ENCODE data around the genes MUC20, SMCO1 and SENP5.

DNA sequence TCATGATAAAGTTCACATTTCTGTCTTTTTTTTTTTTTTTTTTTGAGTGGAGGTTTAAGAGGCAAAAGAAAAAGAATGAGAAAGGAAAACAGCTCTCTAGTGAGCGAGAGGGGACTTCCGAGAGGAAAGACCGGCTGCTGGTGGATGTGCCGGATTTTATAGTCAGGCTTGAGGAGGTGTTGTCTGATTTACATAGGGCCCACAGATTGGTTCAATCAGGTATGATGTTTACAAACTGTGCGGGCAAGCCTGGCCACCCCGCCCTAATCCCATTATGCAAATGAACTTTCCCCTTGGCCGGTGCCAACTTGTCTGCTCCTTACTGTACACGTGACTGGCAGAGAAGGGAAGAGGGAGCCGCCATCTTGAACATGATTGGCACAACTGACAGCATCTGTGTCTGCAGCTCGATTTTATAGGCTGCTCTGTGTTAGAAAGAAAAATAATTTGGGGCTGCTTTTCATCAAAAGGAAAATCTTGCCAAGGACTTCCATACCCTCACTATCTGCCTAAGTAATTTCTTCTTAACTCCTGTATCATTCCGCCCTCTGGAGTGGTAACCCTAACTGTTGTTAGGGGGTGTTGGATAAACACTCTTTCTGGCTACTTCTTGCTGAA, 44.8 kb downstream of the FAM43A start:
- PRO-cap, result no peak
- RRBS, 2 experiments, result no CpG with 5 or more reads among the region's 11 CpGs

- PRO-cap, result no peak
- RRBS, 2 experiments, result no CpG with 5 or more reads among the region's 2 CpGs
Measured at GRCh38 chr3:194871152-194871516, 185.5 kb downstream of the FAM43A start.

DNA sequence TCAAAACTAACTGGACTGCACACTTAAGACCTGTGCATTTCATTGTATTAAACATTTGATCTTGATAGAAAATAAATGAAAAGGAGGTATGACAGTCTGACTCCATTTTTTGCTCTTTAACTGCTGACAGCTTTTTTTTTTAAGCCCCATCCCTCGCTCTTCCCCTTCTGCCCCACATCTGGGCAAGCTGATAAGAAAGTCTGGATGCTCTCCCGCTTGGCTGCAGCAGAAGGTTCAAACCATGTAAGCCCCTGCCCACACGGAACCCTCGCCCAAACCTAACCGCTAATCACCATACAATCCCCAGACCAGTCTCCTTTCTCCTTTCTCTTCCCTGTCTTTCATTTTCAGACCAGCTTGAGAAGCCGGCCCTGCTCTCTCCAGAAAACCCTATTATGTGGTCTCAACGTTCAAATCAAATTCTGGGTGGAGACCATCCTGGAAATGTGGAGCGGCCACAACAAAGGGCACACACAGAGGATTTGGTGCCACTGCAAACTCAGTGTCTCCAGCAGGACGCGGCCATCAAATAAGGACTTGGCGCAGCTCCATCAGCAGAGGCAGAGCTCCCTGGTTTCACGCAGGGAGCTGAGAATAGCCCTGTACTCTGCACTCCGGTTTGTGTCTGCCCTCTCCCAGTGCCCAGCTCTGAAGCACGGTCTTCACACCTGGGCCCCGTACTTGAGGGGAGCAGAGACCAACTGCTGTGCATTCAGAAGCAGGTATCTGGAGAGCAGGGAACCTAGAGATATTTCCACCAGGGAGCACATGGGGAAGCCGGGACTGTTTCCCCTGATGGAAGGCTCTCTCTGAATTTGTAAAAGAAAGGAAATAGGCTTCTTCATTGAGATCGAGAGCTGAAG, 92.7 kb downstream of the XXYLT1 start:
- PRO-cap, result no peak
- RRBS, 2 experiments, result no CpG with 5 or more reads among the region's 17 CpGs

DNA sequence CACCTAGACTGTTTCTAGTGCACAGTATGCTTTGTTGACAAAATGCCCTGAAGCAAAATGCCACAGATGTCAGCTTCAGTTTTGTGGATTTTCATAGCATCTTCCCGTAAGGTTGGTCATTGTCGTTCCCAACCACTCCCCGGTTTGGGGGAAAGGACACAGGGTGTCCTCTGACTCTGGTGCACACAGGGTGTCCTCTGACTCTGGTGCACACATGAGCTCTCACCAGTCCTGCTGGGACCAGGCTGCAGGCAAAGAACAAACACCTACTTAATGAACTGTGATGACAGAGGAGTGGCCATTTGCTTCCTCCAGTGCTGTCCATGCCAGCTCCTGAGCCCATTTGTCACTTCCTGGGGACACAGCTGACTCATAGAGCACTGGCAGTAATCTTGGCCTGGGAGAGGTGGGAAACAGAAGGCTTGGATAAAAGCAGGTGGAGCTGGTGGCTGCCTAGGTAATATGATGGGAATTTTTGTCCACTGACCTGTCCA, 16.8 kb upstream of the PPP1R2 start:
- PRO-cap, result no peak
- RRBS, 2 experiments, result no CpG with 5 or more reads among the region's 3 CpGs

- PRO-cap, result no peak
- RRBS, 2 experiments, result no CpG with 5 or more reads among the region's 14 CpGs
Measured at GRCh38 chr3:195691888-195692924, 28.6 kb upstream of the MUC20 start.

DNA sequence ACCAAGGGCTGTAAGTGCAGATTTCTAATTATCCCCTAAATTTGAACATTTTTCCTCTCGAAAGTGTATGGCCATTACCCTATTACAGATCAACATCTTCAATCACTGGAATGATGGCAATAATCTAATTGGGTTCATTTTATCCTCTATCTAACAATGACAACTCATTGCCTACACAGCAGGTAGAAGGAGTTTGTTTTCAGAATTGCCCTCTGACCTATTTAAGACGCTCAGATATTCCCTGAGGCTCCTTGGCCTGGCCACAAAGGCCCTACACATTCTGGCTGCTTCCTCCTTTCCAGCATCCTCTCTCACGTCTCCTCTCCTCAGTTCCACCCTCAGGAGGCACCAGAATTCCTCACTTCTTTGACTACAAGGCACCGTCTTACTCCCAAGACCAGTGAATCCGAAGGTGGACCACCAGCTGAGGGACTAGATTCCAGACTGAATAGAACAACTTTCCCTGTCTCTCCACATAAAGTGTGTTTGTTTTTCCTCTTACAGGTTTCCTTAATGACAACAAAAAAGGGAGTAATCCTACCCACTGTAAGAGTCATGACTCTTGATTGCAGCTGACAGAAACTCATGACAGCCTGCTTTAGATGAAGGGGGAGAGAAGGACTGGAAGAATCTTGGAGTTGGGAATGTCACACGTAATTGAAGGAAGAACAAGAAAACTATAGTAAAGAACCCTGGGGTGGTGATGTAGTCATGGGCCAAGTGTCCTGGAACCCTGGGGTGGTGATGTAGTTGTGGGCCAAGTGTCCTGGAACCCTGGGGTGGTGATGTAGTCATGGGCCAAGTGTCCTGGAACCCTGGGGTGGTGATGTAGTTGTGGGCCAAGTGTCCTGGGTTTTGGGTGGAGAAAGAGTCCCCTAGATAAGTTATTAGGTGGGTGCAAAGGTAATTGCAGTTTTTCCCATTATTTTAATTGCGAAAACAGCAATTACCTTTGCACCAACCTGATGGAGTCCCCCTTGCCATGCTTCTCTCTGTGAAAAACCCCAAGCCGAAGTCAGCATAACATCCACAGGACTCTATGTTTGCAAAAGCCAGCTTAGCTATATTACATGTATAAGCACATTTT, 21.9 kb upstream of the MUC20 start:
- PRO-cap, result no peak
- RRBS, 2 experiments, result no CpG with 5 or more reads among the region's 8 CpGs

GRCh38 chr3:195720746-195721249, at the start of gene MUC20:
Gene MUC20, plus strand, starts transcription at chr3:195720978.
- PRO-cap, result no peak
- RRBS, 2 experiments, result no CpG with 5 or more reads among the region's 6 CpGs

DNA sequence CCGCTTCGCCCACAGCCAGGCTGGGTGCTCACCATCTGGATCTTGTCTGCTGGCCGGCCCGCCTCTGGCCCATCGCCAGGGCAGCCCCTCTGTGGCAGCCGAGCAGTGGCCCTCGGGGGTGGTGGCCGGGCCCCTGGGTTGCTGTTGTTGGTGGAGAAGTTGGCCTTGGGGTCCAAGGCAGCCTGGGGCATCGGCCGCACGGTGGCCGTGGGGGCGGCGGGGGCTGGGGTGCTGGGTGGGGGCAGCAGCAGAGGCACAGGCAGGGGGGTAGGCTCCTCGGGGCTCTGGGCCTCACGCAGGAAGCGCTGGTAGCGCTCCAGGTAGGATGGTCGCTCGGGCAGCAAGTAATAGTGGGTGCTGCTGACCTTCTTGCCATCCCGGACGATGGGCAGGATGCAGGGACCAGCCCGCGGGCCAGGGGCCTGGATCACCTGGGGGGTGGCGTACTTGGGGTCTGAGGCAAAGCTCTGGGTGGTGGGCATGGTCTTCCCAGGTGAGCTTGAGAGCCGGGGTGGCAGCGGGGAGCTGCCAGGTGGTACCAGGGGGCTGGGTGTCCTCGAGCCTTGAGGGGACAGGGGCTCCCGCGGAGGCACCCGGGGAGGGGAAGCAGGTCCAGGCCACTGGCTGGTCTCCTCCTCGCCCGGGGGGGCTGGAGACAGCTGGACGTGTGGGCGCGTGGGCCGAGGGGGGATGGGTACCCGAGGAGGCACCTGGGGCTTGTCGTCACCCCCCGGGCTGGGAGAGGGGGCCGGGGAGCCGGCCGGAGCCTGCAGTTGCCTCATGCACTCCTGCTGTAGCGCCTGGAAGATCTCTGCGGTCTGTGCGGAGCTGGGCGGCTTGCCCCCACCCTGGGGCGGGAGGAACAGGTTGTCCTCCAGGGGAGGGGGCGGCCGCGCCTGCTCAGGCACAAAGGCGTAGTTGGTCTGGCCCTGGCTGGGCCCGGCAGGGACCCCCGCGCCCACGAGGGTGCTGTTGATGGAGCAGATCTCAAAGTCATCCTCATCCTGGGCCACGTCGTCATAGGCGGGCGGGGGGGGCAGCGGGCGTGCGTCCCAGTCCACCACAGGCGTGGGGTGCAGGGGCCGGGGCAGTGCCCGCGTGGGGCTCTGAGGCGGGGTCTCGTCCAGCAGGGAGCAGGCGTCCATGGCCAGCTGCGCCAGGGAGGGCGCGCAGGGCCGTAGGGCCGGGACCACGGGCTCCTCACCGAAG, 40.6 kb downstream of the TNK2 start:
- PRO-cap, result no peak
- RRBS, 2 experiments, result 94 to 95% methylated on average over 17 to 24 of the region's 77 CpGs

DNA sequence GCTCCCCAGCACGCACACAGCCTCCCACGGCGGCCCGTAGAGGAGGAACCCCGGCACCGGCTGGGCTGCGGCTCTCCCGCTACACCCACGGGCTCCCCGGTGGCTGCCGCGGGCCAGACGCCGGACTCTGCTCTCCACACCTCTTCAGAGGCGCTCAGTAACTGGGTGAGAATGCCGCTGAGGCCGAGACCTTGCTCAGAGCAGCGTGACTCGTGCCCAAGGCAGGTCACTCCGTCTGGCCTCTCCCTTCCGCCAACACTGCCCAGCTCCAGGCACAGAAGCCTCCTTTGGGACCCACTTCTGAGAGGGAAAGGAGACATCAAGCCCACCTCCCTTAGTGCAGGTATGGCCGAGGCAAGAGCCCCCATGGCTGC, 34.3 kb downstream of the TNK2 start:
- PRO-cap, result unidirectional peak, minus-strand start at position 163 of the sequence
- RRBS, 2 experiments, result 21 to 50% methylated on average over 10 of the region's 22 CpGs

DNA sequence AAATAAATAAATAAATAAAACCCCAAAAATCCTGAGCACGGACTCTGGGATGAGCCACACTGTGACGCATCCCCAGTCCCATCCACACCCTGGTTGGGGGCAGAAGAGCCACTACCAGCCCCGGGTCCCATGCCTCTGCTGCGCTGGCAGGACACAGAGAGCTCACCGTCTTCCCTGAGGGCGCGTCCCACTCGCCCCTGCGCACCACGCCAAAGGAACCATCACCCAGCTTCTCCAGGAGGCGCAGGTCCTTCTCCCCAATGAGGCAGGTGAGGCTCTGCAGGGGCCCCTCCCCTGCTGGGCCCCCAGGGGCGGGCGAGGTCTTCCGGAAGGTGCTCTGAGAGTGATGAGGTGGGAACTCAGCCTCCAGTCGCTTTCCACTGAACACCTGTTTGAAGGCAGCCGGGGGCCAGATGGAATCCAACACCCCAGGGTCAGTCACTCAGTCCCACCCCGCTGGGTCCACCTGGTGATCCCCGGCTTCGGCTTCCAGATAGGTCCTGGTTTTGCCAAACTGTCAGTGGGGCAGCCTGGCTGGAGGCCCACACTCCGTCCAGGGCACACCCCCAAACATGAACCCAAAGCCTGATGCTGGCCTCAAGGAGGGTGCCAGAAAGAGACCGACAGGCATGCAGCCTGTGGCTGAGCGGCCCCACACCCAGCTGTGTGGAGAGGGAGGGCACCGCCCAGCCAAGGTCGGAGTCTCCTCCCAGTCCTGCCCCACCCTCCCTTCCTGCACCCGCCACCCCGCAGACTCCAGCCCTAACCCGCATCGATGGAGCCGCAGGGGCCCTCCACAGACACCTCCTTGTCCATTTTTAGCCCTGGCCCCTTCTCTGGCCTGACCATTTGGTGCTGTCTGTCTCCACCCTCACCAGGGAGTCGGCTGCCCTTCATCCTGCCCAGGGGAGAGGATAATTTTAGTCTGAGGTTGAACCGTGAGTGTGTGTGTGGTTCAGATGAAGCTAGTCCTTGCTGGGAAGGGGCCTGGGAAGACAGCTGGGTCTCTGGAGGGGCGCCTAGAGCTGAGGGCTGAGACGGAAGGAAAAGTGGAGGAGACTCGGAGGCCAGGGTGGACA, 23.4 kb downstream of the TNK2 start:
- PRO-cap, result no peak
- RRBS, 2 experiments, result 90 to 94% methylated on average over 5 of the region's 34 CpGs

GRCh38 chr3:195892517-195893404, 15.6 kb downstream of the TNK2 start:
- PRO-cap, result no peak
- RRBS, 2 experiments, result 3 to 9% methylated on average over 5 to 7 of the region's 26 CpGs

GRCh38 chr3:195893660-195894155, 14.6 kb downstream of the TNK2 start:
- PRO-cap, result no peak
- RRBS, 2 experiments, result no CpG with 5 or more reads among the region's 1 CpG

GRCh38 chr3:195908759-195909827, 742 bp upstream of the TNK2 start:
- PRO-cap, result no peak
- RRBS, 2 experiments, result 2 to 3% methylated on average over 69 to 88 of the region's 137 CpGs

- PRO-cap, result no peak
- RRBS, 2 experiments, result no CpG with 5 or more reads among the region's 19 CpGs
Measured at GRCh38 chr3:196054944-196055988, 26.6 kb downstream of the TFRC start.

DNA sequence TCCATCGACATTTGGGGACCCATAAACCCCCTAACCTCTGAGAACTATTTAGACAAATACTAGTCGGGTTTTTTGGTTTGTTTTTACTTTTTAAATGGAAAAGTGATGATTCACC, 1.0 kb downstream of the RNF168 start:
- PRO-cap, result bidirectional peak, plus-strand start outside the sequence, minus-strand start at position 65 of the sequence
- RRBS, 2 experiments, result no CpG with 5 or more reads among the region's 2 CpGs

GRCh38 chr3:196515241-196515464, at the start of gene SMCO1:
Gene SMCO1, minus strand, starts transcription at chr3:196515346.
- PRO-cap, result no peak
- RRBS, 2 experiments, result no CpG with 5 or more reads among the region's 3 CpGs

GRCh38 chr3:196659940-196660956, 20.8 kb downstream of the NRROS start:
- PRO-cap, result no peak
- RRBS, 2 experiments, result 90 to 92% methylated on average over 5 to 8 of the region's 65 CpGs

DNA sequence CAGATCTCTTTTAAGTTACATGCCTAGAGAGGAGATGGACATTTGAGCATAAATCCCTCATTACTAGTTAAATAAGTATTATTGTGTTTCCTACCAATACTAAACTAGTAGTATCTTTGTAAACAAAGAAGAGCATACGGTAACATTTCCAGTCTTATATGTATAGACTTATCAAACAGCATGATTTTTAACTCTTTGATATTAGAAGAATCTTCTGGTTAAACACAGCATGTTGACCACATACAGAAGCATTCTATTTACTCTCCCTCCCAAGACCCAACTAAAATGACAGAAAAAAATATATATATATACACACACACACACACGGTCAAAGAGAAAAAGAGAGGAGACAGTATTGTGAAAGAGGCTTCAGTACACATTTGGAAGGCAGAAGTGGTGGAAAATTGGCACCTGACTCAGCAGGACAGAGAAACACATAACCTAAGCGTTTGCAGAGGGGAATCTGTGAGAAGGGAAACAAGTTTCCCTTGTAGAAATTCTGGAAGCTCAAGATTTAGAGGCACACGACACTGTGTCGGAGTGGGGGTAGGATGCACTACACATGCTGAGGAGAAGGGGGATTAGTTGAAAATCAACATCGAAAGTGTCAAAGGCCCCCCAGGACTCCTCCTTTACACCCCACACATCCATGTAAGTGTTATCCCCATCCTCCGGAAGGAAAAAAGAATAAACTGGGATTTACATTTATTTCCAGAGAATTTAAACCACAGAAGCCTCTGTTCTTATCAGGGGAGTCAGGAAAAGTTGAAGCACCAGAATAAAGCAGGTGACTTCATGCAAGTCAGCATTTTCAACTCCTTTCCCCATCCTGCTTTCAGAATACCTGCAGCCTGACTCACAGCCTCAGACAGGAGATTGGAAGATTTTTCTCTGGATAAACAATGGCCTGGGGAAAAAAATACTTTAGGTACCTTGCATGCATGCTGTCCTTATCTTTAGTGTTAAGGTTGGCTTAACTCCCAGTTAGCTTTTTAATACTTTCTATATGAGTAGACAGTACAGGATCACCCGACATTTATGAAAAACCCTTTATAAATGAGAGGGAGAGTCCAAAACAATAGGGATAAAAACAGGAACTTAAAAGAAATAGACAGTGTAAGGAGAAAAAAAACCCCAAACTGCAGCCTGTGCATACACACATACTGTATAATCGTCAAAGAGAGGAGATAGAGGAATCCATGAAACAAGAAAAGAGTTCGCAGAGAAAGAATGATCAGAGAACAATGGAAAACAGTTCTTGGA, 53.3 kb downstream of the PAK2 start:
- PRO-cap, result no peak
- RRBS, 2 experiments, result no CpG with 5 or more reads among the region's 10 CpGs

DNA sequence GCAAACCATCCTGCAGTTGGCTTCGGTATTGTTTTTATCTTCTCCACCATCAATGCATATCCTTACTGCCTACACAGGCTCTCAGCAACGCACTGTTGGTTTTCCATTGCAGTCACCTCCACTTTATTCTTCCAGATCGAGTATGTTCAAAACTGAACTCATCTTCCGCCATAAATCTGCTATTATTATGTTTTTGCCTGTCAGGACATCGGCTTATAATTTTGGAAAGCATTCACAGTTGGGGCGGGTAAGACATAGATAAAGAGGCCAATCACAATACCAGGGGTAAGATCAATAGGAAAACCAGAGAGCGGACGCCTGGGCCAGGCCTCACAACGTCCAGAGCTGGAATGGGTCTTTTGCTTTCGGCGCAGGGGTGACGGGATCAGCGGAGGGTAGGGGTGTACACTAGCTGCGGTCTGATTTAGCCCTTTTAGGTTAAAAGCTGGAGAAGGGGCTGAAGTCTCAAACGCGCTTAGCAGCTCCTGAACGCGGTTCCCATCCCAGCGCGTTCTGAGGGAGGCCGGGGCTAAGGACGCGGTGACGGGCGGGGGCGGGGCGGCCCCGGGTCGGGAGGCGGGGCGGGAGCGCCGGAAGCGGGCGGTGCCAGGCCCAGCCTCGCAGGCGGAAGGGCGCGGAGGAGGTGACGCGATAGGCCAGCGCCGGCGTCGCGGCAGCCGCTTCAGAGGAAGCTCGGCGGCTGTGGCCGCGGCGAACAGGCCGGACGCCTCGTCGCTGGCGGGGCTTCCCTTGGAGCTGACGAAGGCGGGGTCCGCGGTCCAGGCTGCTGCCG, at the start of gene SENP5:
Gene SENP5, plus strand, starts transcription at position 685 of the 793 bp plus-strand sequence.
- PRO-cap, result bidirectional peak, plus-strand start at position 685 of the sequence, minus-strand start at position 515 of the sequence
- RRBS, 2 experiments, result 1 to 2% methylated on average over 36 of the region's 62 CpGs

DNA sequence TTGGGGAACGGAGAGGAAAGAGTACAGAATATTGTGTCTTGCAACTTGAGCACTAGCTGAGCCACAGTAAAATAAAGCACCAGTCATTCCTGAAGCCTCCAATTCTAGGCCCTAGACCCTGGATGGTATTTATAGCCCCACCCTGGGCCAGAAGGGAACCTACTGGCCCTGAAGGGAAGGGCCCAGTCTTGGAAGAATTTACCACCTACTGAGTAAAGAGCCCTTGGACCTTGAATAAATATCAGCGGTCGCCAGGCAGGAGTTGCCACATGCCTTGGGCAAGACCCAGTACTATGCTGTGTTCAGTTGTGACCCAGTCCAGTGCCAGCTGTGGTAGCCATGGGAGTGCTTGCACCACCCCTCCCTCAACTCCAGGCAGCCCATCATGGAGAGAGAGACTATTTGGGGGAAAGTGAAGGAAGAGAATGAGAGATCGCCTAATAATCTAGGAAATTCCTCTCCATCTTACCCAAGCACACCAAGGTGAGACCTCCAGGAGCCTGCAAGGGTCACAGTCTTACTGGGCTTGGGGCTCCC, 26.9 kb downstream of the NCBP2 start:
- PRO-cap, result no peak
- RRBS, 2 experiments, result no CpG with 5 or more reads among the region's 4 CpGs

Measured in astrocyte (in vitro differentiated cells and primary cell).